ENCODE measurements around a stretch of chr9.

DNA sequence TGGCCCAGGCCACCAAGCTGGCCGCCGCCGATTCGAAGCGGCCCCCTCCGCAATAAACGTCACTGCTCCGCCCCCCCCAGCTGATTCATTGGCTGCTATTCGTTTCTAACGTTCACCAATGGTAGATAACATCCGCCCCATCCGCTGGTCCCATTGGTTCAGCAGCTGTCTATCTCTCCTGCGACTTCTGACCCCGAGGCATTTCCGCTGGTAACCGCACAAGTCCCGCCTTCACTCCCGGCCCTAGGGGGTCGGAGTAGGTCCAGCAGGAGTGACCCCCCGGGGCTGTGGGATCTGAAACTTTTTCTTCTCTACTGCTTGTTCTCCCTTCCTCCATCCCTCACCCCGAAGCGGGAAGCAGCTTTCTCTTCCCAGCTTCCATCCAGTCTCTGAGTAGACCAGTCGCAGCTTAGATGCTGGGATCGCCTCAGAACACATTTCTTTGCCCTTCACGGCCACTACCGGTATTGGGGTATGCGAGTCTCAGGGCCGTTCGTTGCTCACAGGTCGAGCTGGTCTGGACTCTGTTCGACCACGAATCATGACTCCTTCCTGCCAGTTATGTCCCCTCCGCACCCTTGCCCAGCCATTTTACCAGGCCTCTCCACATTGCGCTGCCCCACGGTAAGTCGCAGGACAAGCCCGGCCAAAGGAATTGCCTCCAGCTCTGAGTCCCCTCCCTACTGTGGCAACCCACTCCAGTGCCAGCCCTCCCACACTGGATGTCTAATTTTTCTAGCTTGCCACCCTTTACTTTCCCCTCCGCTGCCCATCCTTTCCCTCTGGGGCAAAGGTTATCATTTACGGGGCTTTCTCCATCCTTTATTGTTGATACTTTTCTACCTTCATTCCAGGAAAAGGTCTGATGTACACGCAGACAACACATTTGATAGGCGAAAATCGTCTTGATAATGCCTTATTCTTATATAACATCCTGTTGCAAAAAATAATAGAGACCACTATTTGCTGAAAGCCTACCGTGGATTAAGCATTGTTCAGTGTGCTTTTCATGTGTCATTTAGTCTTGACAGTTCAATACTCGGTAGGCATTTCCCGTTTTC, 627 bp upstream of the HSPA5 start:
- PRO-cap, 2 experiments, result peak in 2 of 2 experiments; most common plus-strand start position 234 of the sequence (in 1)

- PRO-cap, 2 experiments, result peak in 1 of 2 experiments; most common plus-strand start chr9:125337455 (in 1)
Observed at GRCh38 chr9:125337220-125337680, 75.6 kb downstream of the GAPVD1 start.

DNA sequence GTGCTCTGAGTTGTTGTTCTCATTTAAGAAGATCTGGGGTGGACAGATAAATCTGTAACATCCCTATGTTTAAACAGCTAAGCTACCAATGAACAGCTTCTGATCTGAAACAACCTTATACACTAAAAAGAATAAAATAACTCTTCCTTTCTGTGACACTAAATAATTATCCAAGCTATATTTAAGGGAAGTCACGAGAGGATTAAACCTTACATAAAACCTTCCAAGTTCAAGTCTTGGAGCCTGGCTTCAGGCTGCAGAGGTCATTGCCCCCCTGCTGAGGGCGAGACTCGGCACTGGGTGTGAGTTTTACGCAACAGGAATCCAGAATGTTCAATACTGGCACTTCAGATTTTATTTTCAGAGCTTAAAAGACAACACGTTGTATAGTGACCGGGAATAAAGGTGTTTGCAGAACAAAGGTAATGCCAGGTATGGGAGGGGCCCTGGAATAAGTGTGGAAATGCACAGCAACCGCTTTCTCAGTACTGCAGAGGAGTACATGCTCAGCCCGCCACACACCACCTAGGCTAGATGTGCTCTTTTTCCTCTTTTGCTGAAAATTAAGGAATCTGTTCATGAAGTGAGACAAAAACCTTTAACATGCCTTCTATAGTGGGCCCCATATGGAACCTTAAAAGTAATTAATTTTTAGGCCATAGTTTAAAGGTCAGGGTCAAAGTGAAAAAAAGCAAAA, 207.0 kb downstream of the GAPVD1 start:
- PRO-cap, 2 experiments, result no peak in any of the 2 experiments

- PRO-cap, 2 experiments, result no peak in any of the 2 experiments
Observed at GRCh38 chr9:125475315-125475860, 213.8 kb downstream of the GAPVD1 start.

DNA sequence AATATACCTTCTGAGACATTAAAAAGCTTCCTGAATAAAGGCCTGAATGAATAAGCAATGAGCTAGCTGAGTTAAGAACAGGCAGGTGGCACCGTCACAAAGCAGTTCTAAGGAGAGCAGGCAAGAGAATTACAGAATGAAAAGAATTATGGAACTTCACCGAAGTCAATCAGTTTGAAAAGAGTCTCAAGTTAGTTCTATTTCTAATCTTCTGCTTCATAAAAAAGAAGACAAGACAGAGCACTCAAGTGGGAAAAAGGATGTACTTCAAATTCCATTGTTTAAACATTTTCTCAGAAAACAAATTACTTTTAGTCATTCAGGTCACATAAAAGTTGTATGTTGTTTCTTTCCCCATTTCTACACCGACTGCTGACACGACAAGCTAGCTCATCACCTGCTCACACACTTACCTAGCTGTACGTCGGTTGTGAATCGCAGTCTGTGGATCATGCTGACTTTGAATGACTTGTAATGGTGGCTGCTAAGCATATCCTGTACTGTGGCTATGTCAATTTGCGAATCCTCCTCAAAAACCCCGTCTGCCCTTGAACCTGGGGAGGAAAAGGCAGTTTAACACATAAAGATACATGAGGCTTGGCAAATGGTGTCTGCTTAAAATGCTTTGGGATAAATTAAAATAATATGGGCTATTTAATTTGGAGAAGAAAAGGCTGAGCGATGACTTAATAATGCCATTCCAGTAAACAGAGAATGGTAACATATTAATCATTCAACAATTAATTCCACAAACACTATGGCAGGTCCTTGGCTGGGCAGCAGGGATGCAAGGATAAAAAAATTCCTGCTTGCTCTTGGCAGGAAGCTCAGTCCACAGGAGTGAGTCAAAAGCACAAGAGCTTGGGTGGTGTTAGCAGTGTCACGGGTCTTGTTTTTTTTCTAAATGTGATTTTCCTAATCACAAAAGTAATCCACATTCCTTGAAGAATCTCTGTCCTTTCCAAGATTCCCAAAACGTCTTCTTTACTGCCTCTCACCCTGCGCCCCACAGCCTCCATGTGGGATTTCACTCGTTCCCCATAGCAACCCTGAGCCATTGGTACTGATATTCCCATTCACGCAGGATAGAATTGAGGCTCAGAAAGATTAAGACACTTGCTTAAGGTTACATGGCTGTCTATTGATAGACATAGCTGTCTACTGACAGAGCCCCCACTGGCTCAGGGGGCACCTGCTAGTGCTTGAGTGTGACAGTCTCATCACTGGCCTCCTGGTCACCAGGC, 222.6 kb downstream of the MAPKAP1 start:
- PRO-cap, 2 experiments, result no peak in any of the 2 experiments

DNA sequence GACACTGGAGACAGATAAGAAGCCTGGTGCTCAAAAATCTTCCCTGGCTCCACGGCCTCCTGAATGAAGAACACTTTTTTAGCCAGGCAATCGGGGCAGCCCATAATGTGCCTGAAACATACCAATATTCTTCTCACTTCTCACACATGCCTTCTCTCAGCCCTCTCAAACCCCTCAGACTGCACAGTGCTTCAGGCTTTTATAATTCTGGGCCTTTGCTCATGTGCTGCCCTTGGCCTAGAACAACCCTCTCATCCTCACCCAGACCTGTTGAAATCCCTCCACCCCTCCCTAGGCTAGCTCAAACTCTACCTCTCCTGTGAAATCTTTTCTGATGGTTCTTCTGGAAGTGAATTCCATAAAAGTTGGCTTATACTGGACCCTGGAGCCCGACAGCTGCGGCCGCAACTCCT, 221.6 kb downstream of the MAPKAP1 start:
- PRO-cap, 2 experiments, result no peak in any of the 2 experiments

DNA sequence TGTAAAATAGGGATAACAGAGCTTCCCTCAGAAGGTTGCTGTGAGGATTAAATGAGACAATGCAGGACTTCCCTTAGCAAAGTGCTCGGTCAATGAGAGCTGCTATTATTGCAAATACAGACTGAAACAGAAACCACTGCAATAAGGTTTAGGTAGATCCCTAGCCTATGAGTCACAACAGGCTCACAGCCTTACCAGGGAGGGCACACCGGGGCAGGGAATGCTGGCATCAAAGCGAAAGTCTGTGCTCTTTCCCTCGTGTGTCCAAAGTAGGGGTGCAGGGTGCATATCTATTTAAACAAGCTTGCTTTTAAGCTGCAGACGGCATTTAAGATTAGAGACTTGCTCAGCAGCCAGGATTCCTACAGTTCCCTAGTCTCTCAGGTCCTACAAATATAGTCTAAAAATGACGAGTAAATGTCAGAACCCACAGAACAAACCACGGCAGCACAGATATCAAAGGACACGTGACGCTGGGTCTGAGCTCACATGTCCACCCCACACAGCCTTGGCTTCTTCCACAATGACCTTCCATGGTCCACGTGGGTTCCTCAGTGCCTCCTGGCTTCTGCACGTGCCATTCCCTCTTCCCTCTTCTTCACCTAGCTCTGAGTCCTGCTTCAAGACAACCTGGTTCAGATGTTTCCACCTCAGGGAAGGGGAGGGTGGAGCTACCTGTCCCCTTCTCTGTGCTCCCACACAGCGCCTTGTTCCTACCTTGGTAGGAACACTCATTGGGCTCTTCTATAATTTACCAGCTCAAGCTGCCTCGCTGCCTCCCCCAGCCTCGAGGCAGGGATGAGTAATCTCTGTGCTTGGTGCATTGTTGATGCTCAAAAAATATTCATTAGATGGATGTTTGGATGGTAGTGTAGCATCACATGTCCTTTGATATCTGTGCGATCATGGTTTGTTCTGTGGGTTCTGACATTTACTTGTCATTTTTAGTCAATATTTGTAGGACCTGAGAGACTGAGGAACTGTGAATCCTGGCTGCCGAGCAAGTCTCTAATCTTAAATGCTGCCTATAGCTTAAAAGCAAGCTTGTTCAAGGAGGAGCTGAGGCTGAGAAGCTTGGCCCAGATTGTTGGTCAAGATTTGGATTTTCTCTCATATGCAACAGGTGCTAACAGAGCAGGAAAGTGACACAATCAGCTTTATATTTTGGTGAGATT, 193.0 kb downstream of the MAPKAP1 start:
- PRO-cap, 2 experiments, result no peak in any of the 2 experiments

GRCh38 chr9:125532497-125533243, 174.3 kb downstream of the MAPKAP1 start:
- PRO-cap, 2 experiments, result no peak in any of the 2 experiments

DNA sequence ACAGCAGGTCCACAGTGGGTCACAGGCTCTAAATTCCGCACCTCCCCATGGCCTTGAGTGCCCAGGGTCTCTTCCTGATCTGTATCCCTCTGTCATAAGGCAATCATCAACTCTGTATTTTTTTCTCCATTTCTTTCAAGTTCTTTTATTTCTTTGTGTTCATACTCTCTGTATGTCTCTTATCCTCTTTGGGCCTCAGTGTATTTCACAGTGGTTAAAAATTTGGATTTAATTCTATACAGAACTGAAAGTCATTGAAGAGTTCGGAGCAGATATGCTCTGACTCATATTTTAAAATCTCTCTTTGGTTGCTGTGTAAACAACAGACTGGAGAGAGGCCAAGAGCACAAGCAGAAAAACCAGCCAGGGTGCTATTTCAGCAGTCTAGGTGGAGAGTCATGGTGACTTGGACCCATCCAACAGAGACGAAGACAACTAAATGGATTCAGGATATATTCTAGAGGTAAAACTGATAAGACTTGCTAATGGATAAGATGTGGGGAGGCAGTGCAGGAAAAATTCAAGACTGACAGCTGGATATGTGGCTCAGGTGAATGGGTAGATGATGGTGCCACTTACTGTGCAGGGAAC, 169.0 kb downstream of the MAPKAP1 start:
- PRO-cap, 2 experiments, result no peak in any of the 2 experiments

GRCh38 chr9:125549414-125550536, 157.2 kb downstream of the MAPKAP1 start:
- PRO-cap, 2 experiments, result no peak in any of the 2 experiments

- PRO-cap, 2 experiments, result no peak in any of the 2 experiments
Observed at GRCh38 chr9:125890525-125890948, 143.4 kb downstream of the PBX3 start.

GRCh38 chr9:126275279-126276066, 51.2 kb upstream of the MVB12B start:
- PRO-cap, 2 experiments, result no peak in any of the 2 experiments

DNA sequence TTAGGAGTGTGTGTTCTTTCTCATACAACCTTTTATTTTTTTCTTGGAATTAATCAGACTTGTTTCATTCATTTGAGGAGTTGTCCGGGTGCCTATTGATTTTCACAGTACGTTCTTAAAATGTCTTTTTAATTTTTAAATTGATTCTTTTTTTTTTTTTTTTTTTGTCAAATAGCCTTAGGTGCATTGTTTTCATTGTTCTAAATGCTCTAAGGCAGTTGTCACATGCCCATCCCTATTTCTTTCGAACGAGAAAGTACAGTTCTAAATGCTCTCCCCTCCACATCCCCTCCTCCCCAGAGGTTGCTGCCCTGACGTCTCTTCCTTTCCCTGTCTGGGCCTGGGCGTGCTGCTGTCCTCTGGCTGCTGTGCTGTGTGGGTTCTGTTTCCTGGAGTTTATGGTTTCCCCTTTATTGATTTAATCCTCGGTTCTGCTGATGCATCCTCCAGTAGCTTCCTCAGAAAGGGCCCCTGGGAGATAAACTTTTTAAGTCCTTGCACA, 48.6 kb downstream of the MVB12B start:
- PRO-cap, 2 experiments, result no peak in any of the 2 experiments

DNA sequence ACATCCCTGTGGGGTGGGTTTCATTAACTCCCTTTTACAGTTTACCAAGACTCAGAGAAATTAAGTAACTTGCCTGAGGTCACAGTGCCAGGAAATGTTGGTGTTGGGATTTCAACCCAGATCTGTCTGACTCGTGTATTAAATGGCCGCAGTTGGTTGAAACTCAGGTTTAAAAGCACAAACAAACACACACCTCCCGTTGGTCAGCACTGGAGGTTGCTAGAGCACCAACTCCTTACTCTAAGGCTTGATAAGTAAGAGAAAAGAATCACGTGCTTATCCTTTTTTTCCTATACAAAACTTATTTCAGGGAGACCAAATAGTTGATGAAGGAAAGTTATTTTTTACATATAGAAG, 63.6 kb downstream of the MVB12B start:
- PRO-cap, 2 experiments, result peak in 1 of 2 experiments; most common plus-strand start position 119 of the sequence (in 1)

DNA sequence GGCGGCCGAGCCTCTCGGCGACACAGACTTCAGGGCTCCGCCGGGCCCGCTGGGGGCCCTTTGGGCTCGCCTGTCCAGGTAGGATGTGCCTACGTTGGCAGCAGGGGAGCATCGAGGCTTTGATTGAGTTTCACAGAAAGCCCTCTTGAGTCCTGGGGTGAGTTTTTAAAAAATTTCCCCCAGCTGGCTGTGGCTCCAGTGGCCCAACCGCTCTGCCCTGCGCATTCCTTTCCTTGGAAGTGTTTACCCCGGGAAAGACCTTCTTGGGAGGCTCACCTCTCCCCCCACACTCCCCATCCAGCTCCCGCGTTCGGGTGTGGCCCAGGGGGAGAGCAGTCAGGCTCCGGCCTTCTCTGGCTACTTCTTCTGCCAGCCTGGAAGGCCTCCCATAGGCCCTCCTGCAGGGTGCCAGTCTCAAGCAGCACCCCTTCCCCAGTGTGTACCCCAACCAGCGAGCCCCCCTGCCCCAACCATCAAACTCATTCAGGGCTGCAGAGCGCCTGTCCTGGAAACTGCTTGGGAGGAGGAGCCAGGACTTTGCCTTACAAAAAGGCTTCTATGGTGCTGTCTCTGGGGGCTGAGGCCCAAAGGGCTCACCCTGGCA, 5.4 kb downstream of the LMX1B start:
- PRO-cap, 2 experiments, result no peak in any of the 2 experiments

GRCh38 chr9:126704629-126705080, 90.9 kb downstream of the LMX1B start:
- PRO-cap, 2 experiments, result no peak in any of the 2 experiments

- PRO-cap, 2 experiments, result no peak in any of the 2 experiments
Observed at GRCh38 chr9:126723967-126724768, 80.7 kb upstream of the ZBTB43 start.

GRCh38 chr9:126805252-126806242, 707 bp downstream of the ZBTB43 start:
- PRO-cap, 2 experiments, result peak in 2 of 2 experiments; most common plus-strand start chr9:126805352 (in 1); most common minus-strand start chr9:126805821 (in 2)

- PRO-cap, 2 experiments, result no peak in any of the 2 experiments
Observed at GRCh38 chr9:127107786-127108278, 14.6 kb downstream of the ANGPTL2 start.

GRCh38 chr9:127186014-127187166, 64.0 kb upstream of the ANGPTL2 start:
- PRO-cap, 2 experiments, result no peak in any of the 2 experiments

All from monocyte (primary cell).